Transverse colon (tissue), 4 donors: Measurements from ENCODE around the genes OR4F17 and PRSS57.

DNA sequence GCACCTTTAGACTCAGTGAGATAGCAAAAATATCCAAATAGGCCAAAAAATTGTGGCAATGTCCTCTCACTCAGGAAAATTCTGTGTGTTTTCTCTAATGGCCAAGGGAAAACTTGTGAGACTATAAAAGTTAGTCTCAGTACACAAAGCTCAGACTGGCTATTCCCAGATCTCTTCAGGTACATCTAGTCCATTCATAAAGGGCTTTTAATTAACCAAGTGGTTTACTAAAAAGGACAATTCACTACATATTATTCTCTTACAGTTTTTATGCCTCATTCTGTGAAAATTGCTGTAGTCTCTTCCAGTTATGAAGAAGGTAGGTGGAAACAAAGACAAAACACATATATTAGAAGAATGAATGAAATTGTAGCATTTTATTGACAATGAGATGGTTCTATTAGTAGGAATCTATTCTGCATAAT, at the start of gene OR4F17:
Gene OR4F17 (plus strand): TSS at position 266 of the 425 bp plus-strand sequence.
- PRO-cap: no peak
- RAMPAGE, long total RNA, 4 experiments: no peak in any of the 4 experiments

DNA sequence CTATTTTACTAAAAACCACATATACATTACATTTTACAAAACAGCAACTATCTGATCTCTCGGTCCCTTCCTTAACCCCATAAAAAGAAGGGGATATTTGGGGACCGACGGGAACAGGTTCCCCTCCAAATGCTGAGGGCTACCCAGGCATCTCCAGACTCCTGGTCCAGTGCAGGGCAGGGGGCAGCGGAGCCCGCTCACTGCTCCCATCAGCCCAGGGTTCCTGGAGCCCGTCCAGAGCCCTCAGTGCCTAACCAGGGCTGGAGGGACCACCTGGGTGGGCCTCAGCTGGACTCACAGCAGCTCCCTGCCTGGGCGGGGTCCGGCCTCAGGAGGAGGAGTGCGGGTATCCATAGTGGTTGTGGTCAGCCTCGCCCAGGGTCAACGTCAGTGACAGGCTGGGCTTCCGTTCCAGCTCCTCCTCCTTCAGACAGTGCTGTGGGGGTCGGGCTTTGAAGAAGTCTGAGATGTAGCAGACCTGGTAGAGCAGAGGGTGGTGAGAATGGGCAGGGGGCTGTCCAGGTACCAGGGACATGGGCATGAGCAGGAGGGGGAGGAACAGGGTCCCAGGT, 10.1 kb downstream of the PLPP2 start:
- PRO-cap: no peak
- RAMPAGE, long total RNA, 4 experiments: start-site peak on the minus strand in 1 of 4 experiments, centred at position 366 of the sequence, 20 reads per replicate

- PRO-cap: unidirectional peak, minus-strand start at chr19:296588
- RAMPAGE, long total RNA, 4 experiments: no peak in any of the 4 experiments
Measured at GRCh38 chr19:296518-296757, 5.2 kb upstream of the PLPP2 start.

DNA sequence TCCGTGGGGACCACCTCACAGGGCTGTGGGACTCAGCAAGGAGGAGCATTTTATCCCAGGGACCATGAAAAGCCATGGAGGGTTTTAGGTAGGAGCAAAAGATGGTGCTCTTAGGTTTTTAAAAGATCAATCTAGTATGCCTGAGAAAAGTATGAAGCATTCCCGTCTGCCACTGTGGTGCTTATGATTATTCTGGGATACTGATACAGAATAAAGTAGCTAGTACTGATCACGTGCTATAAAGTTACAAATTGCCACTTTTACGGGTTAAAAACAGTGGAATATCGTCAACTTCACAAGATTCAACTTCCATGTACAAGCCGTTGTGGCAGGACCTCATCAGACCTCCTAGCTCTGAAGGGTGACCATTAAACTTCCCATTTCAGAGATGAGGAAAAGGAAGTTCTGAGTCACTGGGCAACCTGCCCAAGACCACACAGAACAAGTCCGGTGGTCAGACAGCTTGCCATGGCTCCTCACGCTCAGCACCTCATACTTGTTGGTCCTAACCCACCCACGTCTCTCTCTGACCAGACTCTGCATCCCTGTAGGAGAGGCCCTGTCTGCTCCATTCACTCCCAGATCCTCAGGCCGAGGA, 2.0 kb downstream of the MIER2 start:
- PRO-cap: bidirectional peak, plus-strand start at position 457 of the sequence, minus-strand start at position 341 of the sequence
- RAMPAGE, long total RNA, 4 experiments: no peak in any of the 4 experiments

DNA sequence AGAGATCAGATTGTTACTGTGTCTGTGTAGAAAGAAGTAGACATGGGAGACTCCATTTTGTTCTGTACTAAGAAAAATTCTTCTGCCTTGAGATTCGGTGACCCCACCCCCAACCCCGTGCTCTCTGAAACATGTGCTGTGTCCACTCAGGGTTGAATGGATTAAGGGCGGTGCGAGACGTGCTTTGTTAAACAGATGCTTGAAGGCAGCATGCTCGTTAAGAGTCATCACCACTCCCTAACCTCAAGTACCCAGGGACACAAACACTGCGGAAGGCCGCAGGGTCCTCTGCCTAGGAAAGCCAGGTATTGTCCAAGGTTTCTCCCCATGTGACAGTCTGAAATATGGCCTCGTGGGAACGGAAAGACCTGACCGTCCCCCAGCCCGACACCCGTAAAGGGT, 10.9 kb upstream of the THEG start:
- PRO-cap: no peak
- RAMPAGE, long total RNA, 4 experiments: no peak in any of the 4 experiments

DNA sequence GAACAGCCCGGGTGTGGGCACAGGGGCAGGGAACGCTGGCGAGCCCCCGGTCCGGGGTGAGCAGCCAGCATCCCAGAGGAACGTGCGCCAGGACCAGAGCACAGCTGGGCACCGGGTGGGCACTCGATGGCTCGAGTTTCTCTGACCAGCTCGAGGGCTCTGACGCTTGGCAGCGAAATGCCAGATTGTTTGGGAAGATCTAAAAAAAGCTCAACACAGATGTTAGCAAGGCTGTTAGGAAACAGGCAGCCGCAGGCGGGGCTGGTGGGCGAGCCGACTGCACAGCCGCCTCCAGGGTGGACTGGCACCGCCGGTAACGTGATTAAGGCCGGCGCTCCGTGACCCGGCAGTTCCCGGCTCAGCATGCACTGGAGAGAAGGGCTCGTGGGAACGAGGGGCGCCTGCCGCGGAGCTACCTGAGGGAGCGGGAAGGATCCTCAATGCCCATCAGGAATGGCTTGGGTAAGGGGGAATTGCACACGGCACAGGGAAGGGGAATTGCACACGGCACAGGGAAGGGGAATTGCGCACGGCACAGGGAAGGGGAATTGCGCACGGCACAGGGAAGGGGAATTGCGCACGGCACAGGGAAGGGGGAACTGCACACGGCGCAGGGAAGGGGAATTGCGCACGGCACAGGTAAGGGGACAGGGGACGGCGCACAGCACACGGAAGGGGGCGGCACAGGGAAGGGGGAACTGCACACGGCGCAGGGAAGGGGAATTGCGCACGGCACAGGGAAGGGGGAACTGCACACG, 18.2 kb upstream of the C2CD4C start:
- PRO-cap: no peak
- RAMPAGE, long total RNA, 4 experiments: no peak in any of the 4 experiments

DNA sequence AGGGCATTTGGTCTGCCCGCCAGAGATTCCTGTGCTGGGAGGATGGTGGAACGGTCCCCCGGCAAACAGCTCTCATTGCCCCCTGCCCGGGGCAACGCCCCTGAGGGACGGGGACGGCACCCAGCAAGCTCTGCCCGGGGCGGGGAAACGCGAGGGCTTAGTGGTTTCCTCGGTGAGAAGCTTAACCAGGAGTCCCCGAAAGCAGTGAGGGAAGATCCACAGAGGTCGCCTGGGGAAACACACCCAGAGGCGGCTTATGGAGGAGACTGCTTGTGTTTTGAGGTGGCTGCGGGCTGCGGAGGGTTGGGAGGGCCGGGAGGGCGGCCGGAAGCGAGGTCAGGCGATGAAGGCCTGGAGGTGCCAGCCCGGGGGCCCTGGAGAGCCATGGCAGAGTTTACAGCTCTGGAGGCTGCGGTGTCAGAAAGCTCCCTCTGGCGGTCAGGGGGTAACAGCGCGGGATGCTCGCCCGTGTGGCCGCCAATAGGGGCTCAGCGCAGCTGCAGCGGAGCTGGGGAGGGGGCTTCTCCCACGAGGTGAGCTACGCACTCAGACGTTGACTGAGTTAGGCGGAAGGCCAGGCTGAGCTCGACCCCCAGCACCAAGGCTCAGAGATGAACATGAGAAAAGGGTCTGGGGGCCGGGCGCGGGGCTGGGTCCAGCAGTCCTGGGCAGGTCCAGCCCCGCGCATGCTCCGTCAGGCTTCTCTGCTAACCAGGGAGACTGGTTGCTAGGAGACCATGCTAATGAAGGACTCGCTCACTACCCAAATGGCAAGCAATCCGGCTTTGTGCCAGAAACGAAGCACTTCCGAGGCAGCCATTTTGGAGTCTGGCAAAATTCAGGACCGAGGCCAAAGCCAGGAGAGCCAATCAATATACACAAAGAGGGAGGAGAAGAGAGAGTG, 605 bp upstream of the TPGS1 start:
- PRO-cap: unidirectional peak, minus-strand start at position 433 of the sequence; unidirectional peak, minus-strand start at position 688 of the sequence; bidirectional peak, plus-strand start outside the sequence, minus-strand start at position 820 of the sequence
- RAMPAGE, long total RNA, 4 experiments: no peak in any of the 4 experiments

- PRO-cap: no peak
- RAMPAGE, long total RNA, 4 experiments: no peak in any of the 4 experiments
Measured at GRCh38 chr19:518238-518745, 11.0 kb downstream of the TPGS1 start.

DNA sequence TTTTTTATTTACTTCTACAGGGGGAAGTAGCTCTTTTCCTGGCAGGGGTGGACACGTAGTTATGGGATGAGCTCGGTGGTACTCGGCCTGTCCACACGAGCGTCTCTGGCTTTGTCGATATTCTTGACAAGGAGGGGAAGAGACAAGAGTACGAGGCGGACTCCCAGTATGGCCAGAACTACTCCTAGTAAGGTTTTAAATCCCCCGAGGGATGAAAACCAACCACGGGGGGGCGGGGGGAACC, 5.6 kb upstream of the BSG start:
- PRO-cap: no peak
- RAMPAGE, long total RNA, 4 experiments: no peak in any of the 4 experiments

GRCh38 chr19:602584-603029, 12.9 kb downstream of the HCN2 start:
- PRO-cap: no peak
- RAMPAGE, long total RNA, 4 experiments: no peak in any of the 4 experiments

DNA sequence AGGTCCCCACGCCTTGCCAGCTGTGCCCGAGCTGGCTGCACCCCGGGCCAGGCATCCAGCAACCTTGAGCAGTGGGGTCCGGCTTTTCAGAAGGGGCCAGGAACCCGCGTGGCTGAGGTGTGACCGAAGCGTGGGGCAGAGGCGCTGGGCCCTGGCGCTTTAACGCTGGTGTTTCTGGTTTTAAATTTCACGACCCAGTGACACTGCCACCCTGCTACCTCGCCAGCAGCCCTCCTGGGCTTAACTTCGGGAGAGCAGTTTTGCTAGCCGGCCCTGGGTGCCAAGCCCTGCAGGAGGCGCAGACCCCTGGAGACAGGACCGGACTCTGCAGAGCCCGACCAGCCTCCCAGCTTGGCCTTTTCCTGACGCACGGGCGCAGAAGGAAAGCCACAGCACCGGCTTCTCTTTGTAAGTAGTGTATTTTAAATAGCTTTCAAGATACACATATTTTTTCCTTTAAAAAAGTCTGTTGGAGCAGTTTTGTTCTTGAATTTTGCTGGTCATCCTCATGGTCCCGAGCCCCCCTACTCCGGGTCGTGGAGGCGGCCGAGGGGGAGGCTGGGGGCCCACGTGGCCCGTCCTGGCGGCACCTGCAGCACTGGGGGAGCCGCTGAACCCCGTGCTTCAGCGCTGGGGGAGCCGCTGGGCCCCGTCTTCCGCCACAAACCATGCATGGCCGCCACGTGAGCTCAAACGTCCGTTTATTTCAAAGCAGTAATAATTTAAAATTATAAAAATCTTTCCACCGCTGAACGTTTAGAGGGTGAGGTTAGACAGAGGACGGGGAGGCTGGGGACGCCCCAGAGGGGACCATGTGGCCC, 7.7 kb downstream of the FGF22 start:
- PRO-cap: no peak
- RAMPAGE, long total RNA, 4 experiments: no peak in any of the 4 experiments

- PRO-cap: bidirectional peak, plus-strand start at chr19:680754, minus-strand start at chr19:680460
- RAMPAGE, long total RNA, 4 experiments: start-site peak on the plus strand in 2 of 4 experiments, at chr19:680737-681504 at its widest, 7 to 8 reads per replicate
Measured at GRCh38 chr19:680692-681797, 4.9 kb downstream of the FSTL3 start.

DNA sequence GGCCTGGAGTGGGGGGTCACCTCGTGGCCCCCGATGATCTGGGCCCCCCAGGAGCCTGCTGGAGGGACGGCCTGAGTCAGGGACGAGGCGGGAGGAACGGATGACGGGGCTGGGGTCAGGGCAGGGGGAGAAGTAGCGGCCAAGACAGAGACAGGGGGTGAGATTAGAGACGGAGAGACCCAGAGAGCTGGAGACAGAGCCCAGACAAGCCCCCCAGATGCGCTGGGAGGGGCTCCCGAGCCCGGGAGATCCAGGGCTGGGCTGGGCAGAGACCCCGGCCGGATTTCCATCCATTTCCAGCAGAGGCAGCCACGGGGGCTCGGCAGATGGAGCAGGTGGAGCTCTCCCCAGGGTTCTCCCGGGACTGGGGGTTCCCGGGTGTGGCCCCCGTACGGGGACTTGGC, 337 bp downstream of the PRSS57 start:
- PRO-cap: no peak
- RAMPAGE, long total RNA, 4 experiments: no peak in any of the 4 experiments

- PRO-cap: no peak
- RAMPAGE, long total RNA, 4 experiments: no peak in any of the 4 experiments
Measured at GRCh38 chr19:695317-695875, at the start of gene PRSS57. PRSS57 (minus strand) TSS chr19:695452.

DNA sequence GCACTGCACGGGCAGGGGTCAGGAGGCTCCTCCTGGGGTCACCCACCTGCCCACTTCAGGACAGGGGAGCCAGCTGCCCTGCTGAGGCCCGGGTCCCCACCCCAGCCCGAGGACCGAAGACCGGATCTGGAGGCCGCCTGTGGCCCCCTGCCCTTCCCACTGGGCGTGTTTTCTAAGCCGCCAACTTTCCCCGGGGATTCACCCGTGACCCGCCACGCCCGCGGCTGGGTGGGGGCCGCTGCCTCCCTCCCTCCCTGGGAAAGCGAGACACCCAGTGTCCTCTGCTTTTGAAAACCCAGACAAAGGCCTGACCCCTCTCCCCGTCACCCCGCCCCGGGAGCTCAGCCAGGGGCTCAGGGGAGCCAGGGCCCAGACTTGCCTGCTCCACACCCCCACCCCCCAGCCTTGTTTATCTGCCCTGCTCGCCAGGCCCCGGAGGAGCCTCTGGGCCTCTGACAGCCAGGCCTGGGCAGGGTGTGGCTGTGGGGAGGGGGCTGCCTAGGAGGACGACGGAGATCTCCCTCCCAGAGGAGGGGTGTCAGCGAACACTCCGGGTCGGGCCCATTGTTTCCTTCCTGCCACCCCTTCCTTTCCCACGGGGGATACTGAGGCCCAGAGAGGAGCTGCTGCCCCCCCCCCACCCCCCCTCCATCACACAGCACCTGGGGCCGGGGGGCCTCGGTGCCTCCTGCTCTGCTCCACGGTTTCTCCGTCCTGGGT, 1.4 kb downstream of the PALM start:
- PRO-cap: no peak
- RAMPAGE, long total RNA, 4 experiments: no peak in any of the 4 experiments

GRCh38 chr19:710743-711287, 2.1 kb downstream of the PALM start:
- PRO-cap: no peak
- RAMPAGE, long total RNA, 4 experiments: no peak in any of the 4 experiments

- PRO-cap: unidirectional peak, plus-strand start at chr19:765203
- RAMPAGE, long total RNA, 4 experiments: no peak in any of the 4 experiments
Measured at GRCh38 chr19:764995-765666, 14.2 kb downstream of the MISP start.

DNA sequence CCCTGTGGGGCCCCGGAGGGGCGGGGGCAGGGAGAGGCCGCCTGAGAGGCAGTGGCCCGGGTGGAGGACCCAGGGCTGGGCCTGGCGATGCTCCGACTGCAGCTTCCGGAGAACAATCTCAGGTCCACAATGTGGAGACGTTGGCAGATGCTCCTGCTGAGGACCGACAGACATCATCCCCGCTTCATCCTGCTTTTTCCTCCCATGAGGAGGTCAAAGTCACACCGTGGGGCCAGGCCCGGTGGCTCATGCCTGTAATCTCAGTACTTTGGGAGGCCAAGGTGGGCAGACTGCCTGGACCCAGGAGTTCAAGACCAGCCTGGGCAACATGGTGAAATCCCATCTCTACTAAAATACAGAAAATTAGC, 16.2 kb upstream of the PTBP1 start:
- PRO-cap: no peak
- RAMPAGE, long total RNA, 4 experiments: no peak in any of the 4 experiments

GRCh38 chr19:809805-810900, 11.6 kb downstream of the PLPPR3 start:
- PRO-cap: no peak
- RAMPAGE, long total RNA, 4 experiments: no peak in any of the 4 experiments

- PRO-cap: no peak
- RAMPAGE, long total RNA, 4 experiments: no peak in any of the 4 experiments
Measured at GRCh38 chr19:810901-811815, 10.6 kb downstream of the PLPPR3 start.